Subcutaneous adipose tissue (tissue), 3 donors: ENCODE measurements around a stretch of chr1.

DNA sequence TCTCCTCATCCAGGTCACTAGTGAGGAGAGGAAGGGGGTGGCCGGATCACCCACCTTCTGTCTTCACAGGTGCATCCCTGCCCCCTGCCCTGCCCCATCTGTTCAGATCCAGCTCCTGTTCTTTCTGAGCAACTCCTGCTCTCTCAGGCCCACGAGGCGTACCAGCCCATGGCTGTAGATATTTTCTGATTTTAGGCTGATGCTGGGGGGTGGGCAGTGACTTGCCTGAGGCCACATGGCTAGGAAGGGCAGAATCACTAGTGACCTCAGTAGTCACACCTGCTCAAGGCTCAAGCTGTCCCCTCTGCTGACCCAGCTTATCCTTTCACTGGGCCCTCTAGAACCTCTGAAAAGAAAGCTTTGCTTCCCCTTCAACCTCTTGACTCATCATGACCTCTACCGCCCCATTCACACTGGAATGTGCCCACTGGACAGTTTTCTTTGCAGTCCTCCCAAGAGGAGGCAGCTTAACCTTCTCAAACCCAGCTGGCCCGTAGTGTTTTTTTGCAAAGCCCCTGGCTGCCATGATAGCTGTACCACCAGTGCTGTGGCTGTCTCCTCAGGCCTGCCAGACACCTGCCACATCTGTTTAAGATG lies 14.7 kb downstream of the DCST2 start:
- PRO-cap, result no peak
- RAMPAGE, long total RNA, 3 experiments, result no peak in any of the 3 experiments

DNA sequence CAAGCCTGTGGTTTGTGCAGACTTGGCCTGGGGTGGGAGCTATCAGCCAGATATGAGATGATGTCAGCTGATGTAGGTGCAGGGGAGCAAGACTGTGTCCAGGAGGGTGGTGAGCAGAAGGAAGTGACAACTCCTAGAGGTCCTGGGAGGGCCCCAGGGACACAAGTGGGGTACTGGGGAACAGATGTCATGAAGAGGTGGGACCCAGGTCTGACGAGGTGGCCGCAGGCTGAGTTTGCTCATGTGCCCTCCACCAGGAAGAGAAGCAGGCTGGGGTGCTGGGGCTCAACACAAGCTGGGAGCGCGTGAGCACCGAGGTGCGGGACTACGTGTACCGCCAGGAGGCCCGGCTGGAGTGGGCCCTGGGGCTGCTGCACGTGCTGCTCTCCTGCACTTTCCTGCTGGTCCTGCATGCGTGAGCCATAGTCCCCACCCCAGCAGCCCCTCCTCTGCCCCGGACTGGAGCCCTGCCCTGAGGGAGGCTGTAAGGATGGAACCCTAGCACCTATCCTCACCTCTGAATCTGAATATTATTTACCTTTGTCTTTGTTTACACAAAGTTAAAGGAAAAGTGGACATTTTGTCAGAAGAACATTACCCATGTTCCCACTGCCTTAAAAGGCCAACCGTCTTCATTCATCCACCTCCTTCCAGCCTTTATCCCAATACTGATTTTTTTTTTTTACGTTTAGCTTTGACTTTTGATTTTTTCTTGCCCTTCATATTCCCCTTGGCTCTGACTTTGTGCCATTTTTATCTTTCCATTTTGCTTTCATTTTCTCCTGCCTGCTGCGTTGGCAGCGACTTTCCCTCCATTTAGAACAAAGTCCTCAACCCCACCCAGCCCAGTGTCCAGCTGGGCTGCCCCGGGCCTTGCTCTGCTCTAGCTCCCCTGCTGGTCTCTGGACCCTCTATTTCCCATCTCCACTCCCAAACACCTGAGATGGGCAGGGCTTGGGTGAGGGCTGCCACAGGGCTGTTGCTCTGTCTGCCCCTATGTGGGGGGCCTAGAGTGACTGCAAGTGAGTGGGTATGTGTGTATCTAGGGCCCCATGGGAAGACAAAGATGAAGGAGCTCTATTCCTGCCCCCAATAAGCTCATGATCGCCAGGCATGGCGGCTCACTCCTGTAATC lies 7.7 kb upstream of the ADAM15 start:
- PRO-cap, result no peak
- RAMPAGE, long total RNA, 3 experiments, result no peak in any of the 3 experiments

- PRO-cap, result no peak
- RAMPAGE, long total RNA, 3 experiments, result no peak in any of the 3 experiments
These were observed 1.4 kb upstream of the EFNA3 start for GRCh38 chr1:155077265-155077647.

GRCh38 chr1:155077656-155078251 lies 883 bp upstream of the EFNA3 start:
- PRO-cap, result no peak
- RAMPAGE, long total RNA, 3 experiments, result no peak in any of the 3 experiments

- PRO-cap, result no peak
- RAMPAGE, long total RNA, 3 experiments, result no peak in any of the 3 experiments
These were observed 3.8 kb downstream of the EFNA3 start for GRCh38 chr1:155082358-155082939.

- PRO-cap, result no peak
- RAMPAGE, long total RNA, 3 experiments, result no peak in any of the 3 experiments
These were observed 14.5 kb downstream of the TRIM46 start for GRCh38 chr1:155187846-155188760.

- PRO-cap, result no peak
- RAMPAGE, long total RNA, 3 experiments, result start-site peak on the minus strand in 1 of 3 experiments, at chr1:155219005-155219019 at its widest, 6 reads per replicate
These were observed 10.4 kb downstream of the MTX1 start for GRCh38 chr1:155218707-155219463.

DNA sequence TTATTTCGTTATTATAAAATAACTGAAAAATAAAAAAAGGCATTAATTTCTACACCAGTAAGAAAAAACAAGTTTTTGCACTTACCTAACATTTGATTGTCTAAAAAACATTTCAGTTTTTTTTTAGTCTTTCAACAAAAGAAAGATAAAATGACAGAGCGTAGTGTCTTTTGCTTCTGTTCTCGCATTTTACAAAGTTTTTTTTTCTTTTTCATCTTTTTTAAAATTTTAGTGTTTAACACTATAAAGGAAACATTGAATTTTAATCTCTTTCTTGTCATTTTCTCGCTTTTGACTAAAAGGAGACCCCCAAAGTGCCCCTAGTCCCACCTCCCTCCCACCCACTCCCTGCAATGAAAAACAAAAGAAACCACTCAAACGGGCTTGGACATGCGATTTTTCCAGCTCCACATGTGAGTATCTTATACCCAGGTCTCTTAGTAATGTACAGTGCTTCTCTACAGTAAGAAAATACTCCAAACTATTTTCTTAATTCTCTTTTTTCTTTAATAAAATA lies 14.9 kb downstream of the RUSC1 start:
- PRO-cap, result no peak
- RAMPAGE, long total RNA, 3 experiments, result no peak in any of the 3 experiments

GRCh38 chr1:155438151-155438998 lies 117.7 kb downstream of the RUSC1 start:
- PRO-cap, result no peak
- RAMPAGE, long total RNA, 3 experiments, result no peak in any of the 3 experiments

DNA sequence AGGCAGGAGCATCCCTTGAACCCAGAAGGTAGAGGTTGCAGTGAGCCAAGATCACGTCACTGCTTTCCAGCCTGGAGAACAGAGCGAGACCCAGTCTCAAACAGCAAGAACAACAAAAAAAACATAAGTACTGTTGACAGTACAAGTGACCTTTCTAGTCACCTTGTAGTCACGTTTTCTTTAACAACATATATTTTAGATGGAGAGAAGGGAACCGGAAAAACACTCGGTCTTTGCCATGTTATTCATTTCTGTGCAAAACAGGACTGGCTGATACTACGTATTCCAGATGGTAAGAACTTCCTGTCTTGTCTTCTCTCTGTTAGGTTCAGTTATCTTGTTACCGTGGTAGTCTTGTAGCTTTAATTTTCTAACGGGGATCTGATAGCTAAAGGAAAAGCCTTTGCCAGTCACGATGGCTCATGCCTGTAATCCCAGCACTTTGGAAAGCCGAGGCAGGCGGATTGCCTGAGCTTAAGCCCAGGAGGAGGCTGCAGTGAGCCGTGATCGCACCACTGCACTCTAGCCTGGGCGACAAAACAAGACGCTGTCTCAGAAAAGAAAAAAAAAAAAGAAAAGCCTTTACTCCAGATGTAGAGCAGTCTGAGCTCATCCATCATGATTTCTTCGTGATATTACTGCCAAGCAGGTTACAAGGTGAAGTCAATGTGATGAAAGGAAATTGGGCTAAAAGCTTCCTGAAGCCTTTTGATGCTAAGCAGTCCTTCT lies 11.2 kb upstream of the MSTO1 start:
- PRO-cap, result no peak
- RAMPAGE, long total RNA, 3 experiments, result no peak in any of the 3 experiments

DNA sequence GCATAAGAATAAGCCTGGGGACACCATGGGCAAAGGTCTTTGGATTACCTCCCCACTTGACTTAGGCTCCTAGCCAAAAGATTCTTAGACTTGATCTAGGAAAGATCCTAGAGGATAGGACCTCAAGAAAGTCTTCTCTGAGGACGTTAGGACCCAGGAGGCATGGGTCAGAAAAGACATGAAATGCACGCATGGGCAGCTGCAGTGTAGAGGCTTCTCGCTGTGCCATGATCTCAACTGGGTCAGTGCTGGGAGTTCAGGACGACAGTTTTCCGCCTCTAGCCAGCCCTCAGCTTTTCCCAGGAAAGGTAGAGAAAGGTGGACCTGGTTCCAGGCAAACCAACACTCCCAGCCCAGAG lies 26.5 kb downstream of the MSTO1 start:
- PRO-cap, result no peak
- RAMPAGE, long total RNA, 3 experiments, result no peak in any of the 3 experiments

DNA sequence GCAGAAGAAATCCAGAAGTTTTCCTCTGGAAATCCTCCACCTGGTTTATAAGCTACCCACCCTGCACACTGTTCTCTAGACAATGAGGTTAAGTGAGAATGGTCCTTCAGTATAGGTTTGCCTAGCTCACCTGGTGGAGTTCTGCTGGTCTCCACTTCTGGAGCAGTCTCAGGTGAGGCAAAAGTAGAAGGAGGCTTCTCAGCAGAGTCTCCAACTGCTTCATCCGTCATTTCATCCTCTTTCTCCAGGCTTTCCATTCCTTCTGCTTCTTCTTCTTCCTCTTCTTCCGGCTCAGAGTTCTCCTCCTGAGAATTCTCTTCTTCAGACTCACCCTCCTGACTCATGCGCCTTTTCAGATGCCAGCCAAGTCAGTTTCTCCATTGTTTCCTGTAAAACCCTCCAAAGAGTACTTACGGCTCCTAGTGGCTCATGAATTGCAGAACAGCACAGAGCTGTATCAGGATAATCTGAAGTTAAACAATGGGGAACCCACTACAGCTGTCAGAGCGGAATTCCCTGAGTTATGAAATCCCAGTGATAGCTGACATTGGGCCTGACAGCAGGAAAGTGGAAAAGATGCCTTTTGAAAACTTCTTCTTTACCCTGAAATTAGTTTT lies 38.4 kb downstream of the MSTO1 start:
- PRO-cap, result no peak
- RAMPAGE, long total RNA, 3 experiments, result start-site peak on the minus strand in 3 of 3 experiments, centred at positions 284 to 300 of the sequence, 49 to 151 reads per replicate

GRCh38 chr1:155650567-155651035 lies 38.0 kb downstream of the YY1AP1 start:
- PRO-cap, result no peak
- RAMPAGE, long total RNA, 3 experiments, result no peak in any of the 3 experiments

- PRO-cap, result no peak
- RAMPAGE, long total RNA, 3 experiments, result no peak in any of the 3 experiments
These were observed 37.1 kb downstream of the YY1AP1 start for GRCh38 chr1:155651492-155651892.

DNA sequence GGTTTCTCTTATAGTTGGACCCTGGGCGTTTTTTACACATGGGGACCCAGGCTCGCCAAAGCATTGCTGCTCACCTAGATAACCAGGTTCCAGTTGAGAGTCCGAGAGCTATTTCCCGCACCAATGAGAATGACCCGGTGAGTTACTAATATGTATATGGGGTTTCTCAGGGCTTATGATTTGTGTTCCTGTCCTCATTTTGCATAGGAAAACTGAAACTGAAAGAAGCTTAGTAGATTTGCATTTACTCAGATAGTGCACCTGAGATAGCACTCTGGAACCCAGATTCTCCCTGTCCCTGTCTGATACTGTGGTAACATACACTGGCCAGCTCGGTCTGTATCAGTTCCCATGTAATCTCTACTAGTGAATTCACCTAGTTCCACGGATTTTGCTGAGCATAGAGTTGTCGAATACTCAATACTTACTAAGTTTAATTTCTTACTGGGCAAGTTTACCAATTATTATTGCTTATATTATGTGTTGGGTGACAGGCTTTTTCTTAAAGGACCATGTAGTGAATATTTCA lies 28.2 kb downstream of the DAP3 start:
- PRO-cap, result no peak
- RAMPAGE, long total RNA, 3 experiments, result no peak in any of the 3 experiments

GRCh38 chr1:155826788-155827728 lies 30.0 kb downstream of the GON4L start:
- PRO-cap, result no peak
- RAMPAGE, long total RNA, 3 experiments, result start-site peak on the minus strand in 1 of 3 experiments, at chr1:155826921-155826983 at its widest, 55 reads per replicate

GRCh38 chr1:155834209-155834893 lies 22.7 kb downstream of the GON4L start:
- PRO-cap, result no peak
- RAMPAGE, long total RNA, 3 experiments, result no peak in any of the 3 experiments

DNA sequence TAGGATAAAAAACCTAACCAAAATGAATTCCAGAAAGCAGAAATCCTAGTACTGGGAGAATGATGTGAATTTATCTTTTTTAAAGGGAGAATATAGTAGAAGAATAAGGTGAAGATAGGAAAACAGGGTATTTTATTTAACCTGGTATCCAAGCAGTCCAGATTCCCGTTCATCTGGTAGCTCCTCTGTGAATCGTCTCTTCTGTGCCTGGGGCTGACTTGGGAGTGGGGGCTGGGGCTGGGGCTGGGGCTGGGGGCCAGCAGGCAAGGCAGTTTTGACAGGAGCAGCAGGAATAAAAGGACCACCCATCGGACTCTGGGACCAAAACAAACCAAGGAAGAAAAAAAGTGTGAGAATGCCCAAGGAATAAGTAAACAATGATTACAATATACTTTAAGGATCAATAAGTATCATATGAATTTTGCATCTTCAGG lies 6.2 kb upstream of the RIT1 start:
- PRO-cap, result no peak
- RAMPAGE, long total RNA, 3 experiments, result no peak in any of the 3 experiments

GRCh38 chr1:155968515-155968879 lies 9.8 kb downstream of the ARHGEF2 start:
- PRO-cap, result no peak
- RAMPAGE, long total RNA, 3 experiments, result no peak in any of the 3 experiments

DNA sequence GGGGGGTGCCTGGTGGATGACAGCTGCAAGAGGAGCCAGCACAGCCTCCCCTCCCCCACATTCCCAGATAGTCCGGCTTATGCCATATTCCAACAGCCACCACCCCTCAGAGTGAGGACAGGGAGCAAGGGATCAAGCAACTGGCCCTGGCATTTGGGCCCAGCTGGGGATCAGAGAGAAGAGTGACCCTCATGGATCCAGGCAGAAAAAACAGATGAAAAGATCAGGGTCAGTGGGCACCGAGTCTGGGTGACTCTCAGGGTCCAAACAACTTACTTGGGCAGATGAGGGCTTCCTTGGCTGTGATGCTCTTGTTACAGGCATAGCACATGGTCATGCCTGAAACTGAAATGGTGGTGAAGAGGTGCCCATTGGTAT lies 9.5 kb downstream of the ARHGEF2 start:
- PRO-cap, result no peak
- RAMPAGE, long total RNA, 3 experiments, result no peak in any of the 3 experiments